HGPS cell (cell line): Measurements from ENCODE around the genes OR11H1, CCT8L2 and XKR3.

DNA sequence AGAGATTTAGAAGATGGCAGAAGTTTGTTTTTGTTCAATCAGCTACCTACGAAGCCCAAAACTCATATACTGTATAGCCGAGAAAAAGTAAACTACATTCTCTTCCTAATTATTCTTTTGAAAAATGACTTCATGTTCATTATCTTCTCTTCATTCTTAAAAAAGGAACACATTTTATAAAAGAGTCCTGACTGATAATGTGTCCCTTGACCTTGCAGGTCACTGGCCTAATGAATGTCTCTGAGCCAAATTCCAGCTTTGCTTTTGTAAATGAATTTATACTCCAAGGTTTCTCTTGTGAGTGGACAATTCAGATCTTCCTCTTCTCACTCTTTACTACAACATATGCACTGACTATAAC is at the start of gene OR11H1:
Gene OR11H1 (plus strand): TSS at position 231 of the 361 bp plus-strand sequence.
- RRBS, result no CpG with 5 or more reads among the region's 2 CpGs

- RRBS, result no CpG with 5 or more reads among the region's 3 CpGs
Observed at GRCh38 chr22:16592620-16592866, at the start of gene CCT8L2. Gene CCT8L2, minus strand, starts transcription at chr22:16592810.

DNA sequence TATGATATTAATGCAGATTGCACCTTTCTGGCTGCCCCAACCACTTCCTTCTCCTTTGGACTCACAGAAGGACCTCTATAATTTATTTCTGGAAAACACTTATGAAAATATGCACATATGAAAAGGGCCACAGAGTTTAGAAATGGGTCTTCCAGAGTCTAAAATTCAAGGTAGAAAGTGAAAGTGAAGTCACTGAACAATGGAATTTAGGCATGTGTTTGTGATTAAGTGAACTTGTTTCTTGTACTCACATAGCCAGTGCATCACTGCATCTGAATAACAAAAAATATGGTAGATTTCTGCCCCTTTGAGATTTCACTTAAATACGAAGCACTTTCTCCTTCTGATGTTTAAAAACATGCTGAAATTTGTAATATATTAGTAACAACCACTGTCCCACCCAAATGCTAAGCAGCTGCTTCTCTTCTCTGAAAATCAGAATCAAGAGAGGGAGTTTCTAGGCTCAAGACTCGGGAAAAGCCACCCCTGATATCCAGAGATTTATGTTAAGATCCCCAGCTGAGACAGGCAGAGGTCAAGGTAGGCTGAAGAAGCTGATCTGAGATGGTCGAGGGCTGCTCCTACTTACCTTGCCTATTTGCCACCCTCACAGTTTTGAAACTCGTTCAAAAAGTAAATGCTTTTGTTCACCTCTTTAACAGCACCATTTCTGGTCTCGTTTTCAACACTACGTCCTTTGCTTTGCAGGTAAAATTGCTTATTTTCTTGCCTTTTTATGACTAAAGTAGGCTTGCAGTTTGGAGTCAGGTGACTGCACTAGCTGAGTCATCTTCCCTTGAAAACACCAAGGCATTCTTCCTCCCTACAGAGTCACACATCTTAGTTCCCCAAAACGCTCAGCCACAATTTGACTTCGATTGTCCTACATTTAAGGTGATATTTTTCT is at the start of gene XKR3:
Gene XKR3 (minus strand): TSS at position 710 of the 907 bp plus-strand sequence.
- RRBS, result no CpG with 5 or more reads among the region's 8 CpGs

DNA sequence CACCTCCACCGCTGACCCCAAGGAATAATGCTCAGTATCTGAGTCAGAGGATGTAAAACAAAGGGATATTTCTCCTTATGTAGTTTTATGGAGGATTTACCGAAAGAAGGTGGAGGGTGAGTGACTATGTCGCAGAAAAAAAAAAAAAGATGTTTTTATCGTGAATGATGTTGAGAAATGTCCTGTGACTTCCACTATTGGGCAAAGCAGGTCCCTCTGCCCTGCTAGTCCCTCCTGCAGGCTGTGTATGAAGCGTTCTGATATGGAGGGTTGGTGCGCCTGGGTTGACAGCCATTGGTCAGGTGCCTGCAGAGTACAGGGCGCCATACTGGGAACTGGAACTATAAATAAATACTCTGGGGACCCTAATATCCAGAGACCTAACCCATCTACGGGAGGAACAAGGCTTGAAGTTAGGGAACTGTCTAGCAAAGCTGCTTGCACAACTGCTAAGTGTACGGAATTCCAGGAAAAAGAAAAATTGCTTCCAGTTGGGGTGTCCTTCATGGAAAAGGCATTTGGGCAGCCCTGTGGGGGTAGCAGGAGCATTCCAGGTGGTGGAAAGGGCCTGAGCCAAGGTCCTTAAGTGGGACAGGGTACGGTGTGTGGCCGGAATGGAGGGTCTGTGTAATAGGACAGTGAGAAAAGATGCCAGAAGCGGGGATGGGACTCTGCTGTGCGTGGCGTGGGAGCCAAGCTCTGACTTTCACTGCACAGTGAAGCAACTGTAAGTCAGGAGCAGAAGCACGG is 1.6 kb downstream of the IL17RA start:
- RRBS, result no CpG with 5 or more reads among the region's 15 CpGs

DNA sequence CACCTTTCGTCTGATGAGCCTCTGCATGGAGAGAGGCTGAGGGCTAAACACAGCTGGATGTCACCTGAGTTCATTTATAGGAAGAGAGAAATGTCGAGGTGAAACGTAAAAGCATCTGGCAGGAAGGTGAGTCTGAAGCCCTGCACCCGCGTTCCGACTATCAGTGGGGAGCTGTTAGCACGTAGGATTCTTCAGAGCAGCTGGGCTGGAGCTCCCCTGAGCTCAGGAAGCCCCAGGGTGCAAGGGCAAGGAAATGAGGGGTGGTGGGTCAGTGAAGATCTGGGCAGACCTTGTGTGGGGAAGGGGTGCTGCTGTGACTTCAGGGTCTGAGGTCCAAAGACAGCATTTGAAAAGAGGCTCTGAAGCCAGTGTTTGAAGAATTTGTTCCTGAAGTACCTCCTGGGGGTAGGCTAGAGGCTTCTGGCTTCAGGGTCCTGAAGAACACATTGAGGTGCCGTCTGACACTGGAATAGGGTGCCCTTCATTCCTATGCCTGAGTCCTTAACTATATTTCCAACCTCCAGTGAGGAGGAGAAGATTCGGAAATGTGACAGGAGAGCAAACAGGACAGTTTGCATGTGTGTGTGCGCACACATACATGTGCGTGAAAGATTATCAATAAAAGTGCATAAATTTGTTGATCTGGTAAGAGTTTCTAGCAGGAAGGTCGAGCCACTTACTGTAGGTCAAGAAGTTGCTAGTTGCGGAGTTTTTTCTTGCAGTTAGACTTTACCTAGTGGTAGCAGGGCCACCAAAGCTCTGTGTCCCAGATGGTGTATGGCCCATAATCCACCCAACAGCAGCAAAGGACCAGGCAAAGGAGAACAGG is 9.8 kb downstream of the TMEM121B start:
- RRBS, result no CpG with 5 or more reads among the region's 13 CpGs

- RRBS, result 71% methylated on average over 3 of the region's 8 CpGs
Observed at GRCh38 chr22:17113572-17113957, 7.6 kb downstream of the TMEM121B start.

DNA sequence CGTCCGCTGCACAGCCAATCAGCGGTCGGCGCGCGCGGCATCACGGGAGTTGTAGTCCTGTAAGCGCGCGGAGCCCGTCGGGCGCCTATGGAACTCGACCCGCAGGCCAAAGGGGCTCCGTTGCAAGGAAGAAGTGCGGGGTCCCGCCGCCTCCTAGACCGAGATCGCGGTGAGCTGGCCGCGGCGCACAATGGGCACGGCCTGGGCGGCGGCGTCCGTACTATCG is 142 bp upstream of the HDHD5 start:
- RRBS, result no CpG with 5 or more reads among the region's 33 CpGs

DNA sequence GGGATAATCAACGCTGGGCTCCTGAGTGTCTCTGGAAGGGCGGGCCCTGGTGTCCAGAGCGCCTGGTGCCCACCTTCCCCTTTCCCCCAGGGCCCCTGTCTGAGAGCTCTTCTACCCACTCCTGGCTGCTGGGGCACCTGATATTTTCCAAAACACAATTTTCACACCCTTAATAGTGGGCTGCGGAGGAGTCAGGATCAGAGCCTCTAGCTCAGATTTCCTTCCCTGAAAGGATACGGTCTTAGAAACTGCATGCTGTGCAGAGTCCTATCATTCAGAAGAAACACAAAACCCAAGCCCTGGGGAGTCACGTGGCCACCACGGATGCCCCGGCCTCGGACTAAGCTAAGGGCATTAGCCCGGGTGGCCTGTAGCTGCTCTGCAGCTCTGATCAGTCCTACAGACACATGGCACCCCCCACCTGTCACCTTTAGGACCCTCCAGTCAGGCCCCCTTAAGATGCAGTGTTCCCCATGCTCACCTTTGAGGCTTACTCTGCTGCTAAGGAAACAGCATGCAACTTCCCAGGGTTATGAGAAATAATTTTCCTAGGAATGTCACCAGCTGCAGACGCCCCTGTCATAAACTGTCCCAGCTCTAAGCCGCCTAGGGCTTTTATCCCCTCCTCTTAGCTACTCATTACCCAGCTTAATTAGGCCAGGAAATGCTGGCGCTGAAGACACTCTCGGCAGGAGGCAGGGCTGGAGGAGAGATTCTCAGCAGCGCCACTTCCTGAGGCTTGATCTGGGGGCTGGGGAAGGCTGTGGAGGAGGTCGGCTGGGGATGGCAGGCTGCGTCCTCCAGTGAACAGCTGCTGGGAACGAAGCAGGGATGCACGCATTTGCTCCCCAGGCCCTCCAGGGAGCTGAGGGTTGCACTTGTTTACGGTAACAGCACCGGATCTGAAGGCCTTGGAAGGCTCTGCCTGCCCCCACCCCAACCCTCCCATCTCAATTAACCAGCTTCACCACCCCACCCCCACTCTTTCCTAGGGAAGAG is 47.1 kb upstream of the ADA2 start:
- RRBS, result no CpG with 5 or more reads among the region's 21 CpGs

DNA sequence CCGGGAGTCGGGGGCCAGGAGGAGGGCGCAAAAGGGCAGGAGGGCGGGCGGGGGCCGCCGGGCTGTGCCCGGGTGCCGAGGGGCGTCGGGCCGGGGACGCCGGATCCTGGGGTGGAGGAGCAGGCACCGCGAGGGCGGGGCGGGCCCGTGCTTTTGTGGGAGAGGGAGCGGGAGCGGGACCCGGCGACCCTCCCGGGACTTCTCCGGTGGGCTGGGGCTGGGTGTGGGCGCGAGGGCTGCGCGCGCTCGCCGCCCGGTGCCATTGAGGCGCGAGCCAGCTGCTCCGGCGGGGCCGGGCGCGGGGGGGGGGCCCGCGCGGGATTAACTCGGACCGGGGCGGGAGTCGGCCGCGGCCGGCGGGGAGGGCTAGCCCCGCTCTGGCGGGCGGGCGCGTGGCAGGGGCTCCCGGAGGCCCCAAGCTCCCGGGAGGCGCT is 777 bp downstream of the CECR2 start:
- RRBS, result 6% methylated on average over 8 of the region's 59 CpGs

DNA sequence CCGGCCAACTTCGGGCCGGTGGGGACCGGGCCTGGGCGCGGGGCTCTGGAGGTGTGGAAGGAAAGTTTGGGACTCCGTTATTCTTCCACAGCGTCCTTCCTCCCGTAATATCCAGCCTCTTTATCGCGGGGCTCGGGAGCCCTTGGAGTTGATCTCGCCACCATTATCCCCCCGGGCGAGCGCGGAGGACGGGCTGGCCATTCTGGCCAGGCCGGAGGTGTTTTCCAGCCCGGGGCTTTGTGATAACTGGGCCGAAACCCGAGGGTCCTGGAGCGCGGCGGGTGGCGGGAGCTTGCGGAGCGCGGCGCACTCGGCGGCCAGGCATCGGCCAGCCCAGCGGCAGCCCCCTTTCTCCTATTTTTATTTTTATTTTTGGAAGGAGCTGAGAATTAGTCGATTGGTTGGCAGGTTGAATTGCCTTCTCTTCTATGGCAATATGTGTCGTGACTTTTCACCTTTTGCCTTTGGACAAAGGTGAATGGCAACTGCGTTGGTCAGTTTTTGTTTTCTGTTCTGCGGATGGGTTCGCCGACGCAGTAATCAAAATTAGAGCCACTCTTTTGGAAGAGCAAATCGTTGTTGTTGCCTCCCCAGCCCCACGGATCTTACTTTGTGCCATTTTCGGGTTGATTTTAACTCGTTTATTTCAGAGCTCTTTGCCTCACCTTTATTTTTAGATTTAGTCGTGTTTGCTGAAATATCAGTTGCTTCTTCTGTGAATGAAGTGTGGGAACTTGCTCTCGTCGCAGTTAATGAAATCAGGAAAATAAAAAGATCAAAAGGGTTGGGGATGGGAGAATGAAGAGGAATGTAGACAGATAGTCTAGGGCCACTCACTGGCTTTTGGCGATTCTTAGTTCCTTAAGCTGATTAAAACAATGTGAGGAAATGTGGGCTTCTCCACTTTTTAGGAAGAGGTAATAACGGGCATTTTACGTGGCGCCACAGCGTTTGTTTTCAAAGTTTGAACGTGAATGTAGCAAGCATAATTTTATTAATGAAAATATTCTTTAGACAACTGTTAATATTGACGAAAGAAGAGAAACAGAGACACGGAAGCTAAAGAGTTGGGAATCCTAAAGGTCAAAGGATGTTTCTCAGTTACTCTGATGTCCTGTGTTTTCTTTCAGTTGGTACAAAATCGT is 1.6 kb downstream of the CECR2 start:
- RRBS, result 4% methylated on average over 6 of the region's 57 CpGs

- RRBS, result no CpG with 5 or more reads among the region's 16 CpGs
Observed at GRCh38 chr22:17579475-17580029, 16.3 kb downstream of the SLC25A18 start.

DNA sequence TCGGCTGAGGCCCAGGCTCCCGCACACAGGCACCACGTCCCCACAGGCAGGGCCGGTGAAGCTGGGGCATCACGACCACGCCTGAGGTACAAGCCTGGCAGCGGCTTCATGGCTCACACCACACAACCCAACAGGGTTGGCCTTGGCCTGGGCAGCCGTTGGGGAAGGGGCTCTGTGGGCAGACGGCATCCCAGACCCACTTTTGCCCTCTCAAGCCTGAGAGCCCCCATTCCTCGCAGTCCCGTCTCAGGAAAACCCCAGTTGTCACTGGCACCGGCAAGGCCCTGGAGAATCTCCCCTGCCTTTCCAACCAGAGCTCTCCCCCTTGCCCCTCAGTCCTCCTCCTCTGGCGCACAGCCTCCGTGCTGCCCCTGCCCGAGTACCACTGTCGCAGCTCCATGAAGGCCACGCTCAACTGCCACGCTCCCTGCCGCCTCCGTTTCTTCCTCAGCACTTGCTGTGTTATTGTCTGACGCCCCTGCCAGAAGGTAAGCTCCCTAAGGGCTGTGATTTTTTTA is 34.5 kb downstream of the BID start:
- RRBS, result 93% methylated on average over 4 of the region's 21 CpGs

DNA sequence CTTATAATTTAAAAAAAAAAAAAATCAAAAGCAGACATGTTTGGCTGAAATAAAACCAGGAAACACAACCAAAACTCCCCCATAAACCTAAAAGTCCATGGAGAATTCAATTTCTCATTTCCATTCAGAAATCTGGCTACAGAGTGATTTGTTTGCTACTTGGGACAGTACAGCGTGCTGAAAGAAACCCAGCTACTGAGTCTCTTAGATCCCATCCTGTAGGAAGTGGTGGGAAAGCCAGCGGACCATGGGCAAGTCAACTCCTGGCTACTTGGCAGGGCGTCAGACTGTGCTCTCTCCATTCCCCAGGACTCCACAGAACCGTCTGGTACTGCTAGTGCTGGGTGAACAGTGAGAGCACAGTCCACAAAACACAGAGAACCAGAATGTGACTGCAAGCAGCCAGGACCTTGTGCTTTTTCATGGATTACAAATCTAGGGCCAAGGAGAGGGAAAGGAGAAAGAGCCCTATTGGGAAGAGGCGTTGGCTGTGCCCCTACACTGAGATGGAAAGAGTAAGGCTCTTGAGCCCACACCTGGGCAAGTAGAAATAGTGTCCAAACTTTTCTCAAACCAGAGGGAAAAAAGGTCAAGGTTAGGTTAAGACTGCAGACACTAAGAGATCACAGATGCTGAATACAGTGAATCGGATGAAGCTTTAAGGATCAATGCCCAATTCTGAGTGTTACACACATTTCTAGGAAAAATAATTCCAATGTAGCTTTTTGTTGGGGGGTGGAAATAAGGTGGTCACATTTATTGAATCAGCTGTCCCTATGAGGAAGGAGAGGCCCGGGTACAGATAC is 10.2 kb downstream of the BID start:
- RRBS, result no CpG with 5 or more reads among the region's 7 CpGs

- RRBS, result 98% methylated on average over 7 of the region's 22 CpGs
Observed at GRCh38 chr22:17778302-17778811, 4.1 kb upstream of the BID start.

GRCh38 chr22:17838331-17838890 is 64.1 kb upstream of the BID start:
- RRBS, result 86% methylated on average over 3 of the region's 12 CpGs

DNA sequence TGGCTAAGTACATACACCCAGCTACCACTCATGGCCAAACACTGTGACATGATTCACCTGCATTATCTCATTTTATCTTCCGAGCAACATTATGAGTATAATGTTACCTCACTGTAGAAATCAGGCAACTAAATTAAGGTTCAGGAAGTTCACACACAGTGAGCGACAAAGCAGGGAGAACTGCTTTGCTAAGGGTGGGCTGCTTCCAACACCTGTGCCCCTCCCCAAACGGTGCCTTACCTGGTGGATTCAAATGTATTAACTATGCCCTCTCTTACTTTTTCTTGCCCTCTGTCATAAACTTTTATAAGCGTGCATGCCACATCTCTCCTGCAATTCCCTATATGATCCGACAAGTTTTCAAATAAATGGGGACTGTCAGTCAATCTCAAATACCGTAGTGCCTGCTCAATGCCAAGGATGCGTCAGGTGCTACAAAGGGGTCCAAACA is 75.0 kb downstream of the MICAL3 start:
- RRBS, result no CpG with 5 or more reads among the region's 7 CpGs

DNA sequence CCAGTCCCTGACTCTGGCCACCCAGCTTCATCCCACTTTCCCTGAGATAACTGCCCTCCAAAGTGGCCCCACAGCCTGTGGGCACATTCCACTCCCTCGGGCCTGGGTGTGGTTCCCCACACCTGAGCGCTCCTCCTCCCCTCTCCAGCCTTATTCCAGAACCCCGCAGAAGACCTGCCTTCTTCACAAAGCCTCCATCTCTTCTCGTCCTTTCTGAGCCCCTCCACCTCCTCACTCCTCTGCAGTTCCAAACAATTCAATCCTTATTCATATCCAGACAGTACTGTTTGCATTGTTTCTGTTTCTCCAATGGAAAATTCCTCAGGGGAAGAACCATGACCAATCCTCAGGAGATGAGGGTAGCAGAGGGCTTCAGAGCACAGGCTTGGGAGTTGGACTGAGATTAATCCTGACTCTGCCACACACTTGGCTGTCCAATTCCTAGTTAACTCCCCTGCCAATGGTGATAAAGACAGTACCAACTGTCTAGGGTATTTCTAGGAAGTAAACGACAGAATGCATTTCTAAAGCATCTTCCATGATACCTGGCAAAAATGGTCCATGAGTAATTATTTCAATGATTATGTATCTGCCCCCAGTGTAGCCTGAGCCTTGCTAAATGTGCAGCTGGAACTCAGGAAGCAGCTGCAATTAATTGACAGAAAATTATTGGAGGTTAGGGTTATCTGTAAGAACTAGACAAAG is 58.0 kb downstream of the MICAL3 start:
- RRBS, result no CpG with 5 or more reads among the region's 5 CpGs

DNA sequence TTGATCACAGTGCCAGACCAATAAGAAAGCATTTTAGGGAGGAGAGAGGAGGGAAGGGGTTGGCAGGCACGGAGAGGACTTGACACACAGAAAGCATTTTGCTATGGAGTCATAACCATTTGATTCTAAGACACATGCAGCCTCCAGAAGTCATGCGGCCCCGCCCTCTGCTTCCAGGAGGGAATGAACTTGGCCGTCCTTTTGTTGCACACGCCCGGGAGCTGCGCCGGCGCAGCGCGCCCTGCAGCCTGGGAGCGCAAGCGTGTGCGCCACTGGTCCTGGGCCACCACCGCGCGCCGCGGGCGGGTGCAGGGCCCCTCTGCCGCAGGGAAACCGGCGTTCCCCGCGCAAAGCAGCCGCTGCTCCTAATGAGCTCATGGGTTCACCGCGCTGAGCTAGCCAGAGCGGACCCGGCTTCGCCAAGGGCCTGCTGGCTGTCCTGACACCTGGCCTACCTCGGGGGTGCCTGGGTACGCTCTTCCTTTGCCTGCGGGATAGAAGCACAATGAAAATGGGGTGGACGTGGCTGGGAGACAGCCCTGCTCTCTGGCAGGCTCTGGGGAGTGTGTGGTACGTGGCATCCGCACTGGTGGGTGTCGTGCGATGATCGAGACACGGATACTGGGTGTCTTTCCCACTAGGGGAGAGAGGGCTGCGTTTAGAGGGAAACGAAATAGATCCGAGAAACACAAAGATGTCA is 751 bp downstream of the MICAL3 start:
- RRBS, result 2% methylated on average over 17 of the region's 44 CpGs

GRCh38 chr22:18048384-18048875 is 24.1 kb upstream of the MICAL3 start:
- RRBS, result no CpG with 5 or more reads among the region's 29 CpGs

GRCh38 chr22:18068918-18069610 is 8.7 kb upstream of the PEX26 start:
- RRBS, result no CpG with 5 or more reads among the region's 4 CpGs